Skeletal muscle satellite cell (primary cell): Measurements from ENCODE around the gene SNX7.

GRCh38 chr1:94319018-94319662 lies 81.8 kb upstream of the ARHGAP29 start:
- CAGE, long polyA plus RNA = no peak

DNA sequence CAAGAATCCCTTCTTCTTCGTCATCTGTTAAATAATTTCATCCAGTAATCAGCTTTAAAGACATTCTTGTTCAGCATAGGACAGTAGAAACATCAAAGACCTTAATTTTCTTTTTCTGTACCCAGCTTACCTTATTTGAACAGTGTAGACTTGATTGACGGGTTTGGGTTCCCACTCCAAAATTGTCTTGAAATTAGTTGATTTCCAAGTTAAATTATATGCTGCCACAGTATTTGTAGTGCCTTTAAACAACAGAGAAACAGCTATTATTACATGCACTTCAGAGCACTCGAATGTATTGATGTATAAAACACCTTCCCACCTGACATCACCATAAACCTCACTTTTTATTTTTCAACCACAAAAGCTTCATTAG lies 1.4 kb downstream of the F3 start:
- CAGE, long polyA plus RNA = no peak

- CAGE, long polyA plus RNA = no peak
Measured at GRCh38 chr1:94542983-94543473, 1.5 kb upstream of the F3 start.

- CAGE, long polyA plus RNA = no peak
Measured at GRCh38 chr1:94713749-94714212, 106.4 kb upstream of the SLC44A3 start.

DNA sequence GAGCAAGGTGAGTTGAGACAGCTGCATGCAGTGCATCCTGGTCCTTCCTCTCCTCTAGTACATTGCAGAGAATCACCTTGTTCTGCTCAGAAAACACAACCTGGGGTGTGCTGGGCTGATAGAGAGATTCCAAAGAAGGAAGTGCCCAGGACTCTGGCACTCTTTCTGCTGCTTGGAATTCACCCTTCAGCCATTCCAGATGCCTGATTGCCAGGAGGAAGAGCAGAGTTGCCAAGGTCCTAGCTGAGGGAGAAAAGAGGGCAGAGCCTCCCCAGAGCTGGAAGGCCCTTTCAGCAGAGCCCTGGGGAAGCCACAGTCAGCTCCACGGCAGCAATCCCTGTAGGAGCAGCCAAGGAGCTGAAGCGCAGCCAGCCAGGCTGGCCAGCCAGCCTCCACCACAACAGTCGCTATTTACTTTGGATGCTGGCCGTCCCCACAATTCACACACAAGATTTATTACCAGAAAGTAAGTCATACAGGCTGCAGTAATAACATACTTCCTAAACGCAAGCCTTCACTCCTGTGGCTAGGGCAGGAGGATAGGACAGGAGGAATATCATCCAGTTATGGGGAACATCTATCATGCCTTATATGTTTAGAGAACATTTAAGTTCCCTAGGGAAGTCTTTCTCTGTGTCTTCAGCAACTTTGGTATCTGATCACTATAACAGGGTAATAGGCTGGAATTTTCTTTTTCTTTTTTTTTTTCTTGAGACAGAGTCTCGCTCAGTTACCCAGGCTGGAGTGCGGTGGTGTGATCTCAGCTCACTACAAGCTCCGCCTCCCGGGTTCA lies 36.7 kb upstream of the SLC44A3 start:
- CAGE, long polyA plus RNA = no peak

DNA sequence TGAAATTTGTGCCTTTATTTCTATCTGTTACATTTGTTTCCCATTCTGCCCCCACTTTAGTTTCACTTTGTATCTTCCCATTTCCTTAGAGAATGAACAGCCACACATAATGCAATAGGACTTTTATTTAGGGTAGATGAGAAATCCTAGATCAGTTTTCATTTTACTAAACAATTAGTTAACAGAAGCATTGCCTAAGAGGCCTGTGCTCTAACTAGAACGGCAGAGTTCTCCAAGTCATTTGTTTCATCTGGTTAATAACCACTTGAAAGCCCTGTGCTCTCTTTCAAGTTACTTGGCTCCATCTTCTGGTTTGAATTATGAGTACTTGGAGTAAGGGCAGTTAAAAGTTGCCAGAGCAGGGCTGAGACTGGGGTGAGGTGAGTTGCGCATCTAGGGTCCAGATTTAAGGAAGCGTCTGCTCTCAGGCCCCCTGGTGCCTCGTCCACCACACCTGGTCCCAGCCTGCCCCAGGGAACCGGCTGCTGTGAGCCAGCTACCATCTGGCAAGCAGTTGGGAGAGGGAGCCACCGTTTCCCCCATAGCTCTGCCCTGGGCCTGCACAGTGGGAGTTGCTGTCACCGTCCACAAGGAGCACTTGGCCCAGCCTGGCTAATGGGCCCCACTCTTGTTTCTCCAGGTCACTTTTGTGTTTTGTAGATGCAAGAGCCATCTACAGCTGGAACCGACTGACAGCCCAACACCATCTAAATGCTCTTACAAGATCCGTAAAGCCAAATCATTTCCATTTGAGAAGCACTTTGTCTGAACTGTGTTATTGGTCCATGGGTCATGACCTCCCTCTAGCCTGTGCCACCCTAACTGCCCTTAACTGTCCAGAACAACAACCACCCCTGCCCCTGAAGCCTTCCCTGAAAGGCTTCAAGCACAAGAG lies 18.0 kb upstream of the SLC44A3 start:
- CAGE, long polyA plus RNA = no peak

DNA sequence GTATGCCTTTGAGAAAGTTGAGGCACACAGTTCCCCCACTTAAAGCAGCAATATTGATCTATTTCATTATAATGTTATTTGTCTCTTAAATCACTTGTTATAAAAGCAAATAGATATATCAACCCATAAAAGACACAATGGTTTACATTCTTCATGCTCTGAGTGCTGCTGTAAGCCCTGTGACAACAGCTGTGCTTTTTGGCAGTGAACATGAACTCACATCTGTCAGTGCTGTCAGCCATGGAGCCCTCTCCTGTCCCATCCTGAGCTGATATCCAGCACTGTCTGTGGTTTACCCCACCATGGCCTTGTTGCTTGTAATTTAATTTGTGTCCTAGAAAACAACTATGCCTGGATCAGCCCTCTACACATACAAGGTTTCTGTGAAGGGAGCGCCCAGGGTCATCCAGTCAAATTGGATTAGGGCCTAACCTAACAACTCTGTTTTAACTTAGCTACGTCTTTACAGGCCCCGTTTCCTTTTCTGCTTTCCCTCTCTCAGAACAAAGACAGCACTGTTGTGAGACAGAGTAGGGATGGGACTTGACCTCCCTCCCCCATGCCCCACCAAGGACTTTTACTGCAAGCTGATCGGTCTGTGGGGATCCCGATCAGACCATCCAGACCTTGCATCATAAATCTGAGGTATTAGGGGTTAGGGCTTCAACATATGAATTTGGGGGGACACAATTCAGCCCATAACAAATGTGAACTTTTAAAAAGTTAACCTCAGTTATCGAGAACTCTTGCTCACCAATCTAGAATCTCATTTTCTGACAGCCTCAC lies 16.5 kb upstream of the SLC44A3 start:
- CAGE, long polyA plus RNA = no peak

DNA sequence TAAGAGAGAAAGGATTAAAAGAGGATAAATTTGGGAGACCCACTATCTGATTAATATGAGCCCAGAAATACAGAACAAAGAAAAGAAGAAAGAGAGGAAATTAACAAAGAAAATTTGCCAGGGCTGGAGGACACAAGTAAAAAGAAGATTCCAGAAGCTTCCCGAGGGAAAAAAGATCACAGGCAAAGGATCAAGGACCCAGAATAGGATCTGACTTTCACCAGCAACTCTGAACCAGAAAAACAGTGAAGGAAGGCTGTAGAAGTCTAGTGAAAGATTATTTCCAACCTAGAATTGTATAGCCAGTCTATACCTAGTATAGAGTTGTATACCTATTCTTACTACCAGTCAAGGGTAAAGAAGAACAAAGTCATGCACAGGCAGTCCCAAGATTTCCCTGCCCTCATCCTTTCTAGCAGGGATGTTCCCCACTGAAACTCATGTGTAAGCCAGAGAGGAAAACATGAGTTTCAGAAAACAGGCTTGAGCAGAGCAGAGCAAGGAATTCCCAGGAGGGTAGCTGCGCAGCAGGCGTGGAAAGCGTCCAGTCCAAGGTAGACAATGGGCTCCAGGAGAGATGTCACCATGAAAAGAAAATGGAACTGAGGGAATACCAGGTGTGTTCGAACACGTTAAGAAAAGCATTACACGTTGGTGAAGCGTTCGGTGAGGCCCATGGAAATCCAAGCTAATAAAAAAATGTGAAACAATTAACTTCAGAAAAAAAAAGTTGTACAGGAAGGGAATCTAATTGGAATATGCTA lies 40.4 kb downstream of the SLC44A3 start:
- CAGE, long polyA plus RNA = no peak

- CAGE, long polyA plus RNA = no peak
Measured at GRCh38 chr1:94922445-94923469, 4.2 kb downstream of the CNN3 start.

GRCh38 chr1:94929085-94929800 lies 2.3 kb upstream of the CNN3 start:
- CAGE, long polyA plus RNA = no peak

GRCh38 chr1:94983428-94983780 lies 56.5 kb upstream of the CNN3 start:
- CAGE, long polyA plus RNA = no peak

DNA sequence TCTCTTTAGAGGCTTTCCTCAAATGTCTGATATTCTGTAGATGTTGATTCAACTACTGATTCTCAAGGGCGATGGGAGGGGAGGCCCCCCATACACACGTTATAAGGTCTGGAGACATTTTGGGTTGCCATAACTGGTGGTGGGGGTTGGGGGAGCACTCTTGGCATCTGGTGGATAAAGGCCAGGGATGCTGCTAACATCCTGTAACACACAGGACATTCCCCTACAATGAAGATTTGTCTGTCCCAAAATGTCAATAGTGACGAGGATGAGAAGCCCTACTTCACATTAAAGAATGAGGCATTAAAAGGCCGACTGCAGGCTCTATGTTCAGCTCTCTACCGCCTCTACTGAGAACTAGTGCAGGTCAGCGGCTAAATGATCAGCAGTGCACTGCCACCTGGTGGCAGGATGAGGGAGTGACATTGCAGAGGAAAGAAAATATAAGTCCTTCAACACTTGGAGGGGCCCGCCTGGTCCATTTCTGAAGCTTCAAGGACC lies 29.5 kb downstream of the ALG14 start:
- CAGE, long polyA plus RNA = no peak

DNA sequence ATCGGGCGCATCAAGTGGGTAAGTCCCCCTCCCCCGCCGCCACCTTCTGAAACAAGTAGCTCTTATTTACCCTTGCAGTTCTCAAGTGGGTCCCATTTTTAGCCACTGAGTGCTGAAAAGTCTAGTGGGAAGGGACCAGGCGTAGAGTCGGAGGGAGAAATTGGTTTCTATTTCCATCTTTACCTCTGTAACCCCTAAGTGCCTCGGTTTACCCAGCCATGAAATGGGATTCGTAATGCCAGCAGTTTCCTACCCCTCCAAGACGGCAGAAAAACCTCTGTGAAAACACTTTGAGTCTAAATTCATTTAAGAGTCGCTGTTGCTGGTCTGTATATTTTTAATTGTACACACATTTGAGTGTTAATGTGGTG lies 904 bp downstream of the TLCD4 start:
- CAGE, long polyA plus RNA = no peak

GRCh38 chr1:95216465-95216664 lies 17.6 kb upstream of the RWDD3 start:
- CAGE, long polyA plus RNA = no peak

DNA sequence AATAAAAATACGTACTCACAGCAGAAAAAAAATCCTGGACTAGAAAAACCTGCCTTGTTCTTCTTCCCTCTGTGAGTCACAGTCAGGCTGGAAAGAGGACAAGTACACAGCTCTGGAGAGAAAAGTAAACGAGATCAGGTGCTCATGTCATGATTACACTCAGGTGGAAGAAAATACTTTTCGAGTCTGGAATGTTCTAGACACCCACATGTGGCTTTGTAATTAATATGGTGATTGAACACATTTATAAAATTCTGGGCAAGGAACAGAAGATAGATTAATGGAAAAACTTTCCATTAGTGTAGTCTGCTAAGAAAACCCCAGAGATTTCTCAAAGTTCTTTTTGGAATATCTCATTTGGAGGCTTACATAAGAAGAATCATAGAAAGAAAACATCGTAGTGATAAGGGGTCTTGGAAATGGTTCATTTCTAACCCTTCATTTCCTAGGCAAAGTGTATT lies 241.4 kb downstream of the PTBP2 start:
- CAGE, long polyA plus RNA = no peak

- CAGE, long polyA plus RNA = no peak
Measured at GRCh38 chr1:97849308-97849755, 71.5 kb downstream of the DPYD start.

GRCh38 chr1:98661260-98661405 lies 388 bp upstream of the SNX7 start:
- CAGE, long polyA plus RNA = no peak

GRCh38 chr1:98661526-98662600 lies at the start of gene SNX7:
Gene SNX7 (plus strand): TSS chr1:98661721.
- CAGE, long polyA plus RNA = start-site peak on the plus strand at chr1:98661691-98661723, 96 and 126 reads in 2 replicates; start-site peak on the plus strand at chr1:98661806-98661866, 22 and 18 reads in 2 replicates

DNA sequence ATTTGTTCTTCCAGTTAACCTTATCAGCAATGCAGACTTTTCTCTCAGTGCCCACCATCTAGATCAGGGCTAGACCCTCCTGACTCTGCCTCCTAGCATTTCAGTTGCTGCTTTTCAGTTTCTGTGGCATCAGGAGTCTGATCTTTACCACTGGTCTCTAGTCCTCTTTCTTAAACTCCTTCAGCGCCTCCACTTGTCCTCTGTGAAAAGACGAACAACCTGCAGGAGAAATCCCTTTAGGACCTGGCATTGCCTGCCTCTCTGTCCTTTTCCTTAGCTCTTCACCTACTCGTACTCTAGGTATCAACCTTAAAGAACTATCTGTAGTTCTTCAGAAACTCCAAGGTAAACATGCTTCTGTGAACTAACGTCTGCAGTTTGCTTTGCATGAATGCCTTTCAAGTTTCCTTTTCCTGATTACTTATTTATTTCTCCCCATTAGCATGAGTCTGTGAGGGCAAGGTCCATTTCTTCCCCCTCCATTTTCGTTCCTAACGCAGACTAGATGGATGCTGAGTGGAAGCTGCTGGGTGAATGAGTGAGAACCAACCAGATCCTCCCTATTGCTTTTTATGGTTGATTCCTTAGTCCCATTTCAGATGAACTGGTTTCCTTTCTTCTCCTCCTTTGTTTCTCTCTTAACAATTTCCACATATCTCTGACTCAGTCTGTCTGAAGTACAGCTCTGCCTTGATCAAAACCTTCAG lies 71.9 kb downstream of the SNX7 start:
- CAGE, long polyA plus RNA = no peak

- CAGE, long polyA plus RNA = no peak
Measured at GRCh38 chr1:99441635-99442159, 177.4 kb downstream of the PLPPR4 start.